ENCODE measurements around a stretch of chr11.

- PRO-cap: no peak
These were observed 94.0 kb downstream of the MICAL2 start for GRCh38 chr11:12204178-12205081.

- PRO-cap: no peak
These were observed 124.0 kb downstream of the MICAL2 start for GRCh38 chr11:12234369-12234759.

DNA sequence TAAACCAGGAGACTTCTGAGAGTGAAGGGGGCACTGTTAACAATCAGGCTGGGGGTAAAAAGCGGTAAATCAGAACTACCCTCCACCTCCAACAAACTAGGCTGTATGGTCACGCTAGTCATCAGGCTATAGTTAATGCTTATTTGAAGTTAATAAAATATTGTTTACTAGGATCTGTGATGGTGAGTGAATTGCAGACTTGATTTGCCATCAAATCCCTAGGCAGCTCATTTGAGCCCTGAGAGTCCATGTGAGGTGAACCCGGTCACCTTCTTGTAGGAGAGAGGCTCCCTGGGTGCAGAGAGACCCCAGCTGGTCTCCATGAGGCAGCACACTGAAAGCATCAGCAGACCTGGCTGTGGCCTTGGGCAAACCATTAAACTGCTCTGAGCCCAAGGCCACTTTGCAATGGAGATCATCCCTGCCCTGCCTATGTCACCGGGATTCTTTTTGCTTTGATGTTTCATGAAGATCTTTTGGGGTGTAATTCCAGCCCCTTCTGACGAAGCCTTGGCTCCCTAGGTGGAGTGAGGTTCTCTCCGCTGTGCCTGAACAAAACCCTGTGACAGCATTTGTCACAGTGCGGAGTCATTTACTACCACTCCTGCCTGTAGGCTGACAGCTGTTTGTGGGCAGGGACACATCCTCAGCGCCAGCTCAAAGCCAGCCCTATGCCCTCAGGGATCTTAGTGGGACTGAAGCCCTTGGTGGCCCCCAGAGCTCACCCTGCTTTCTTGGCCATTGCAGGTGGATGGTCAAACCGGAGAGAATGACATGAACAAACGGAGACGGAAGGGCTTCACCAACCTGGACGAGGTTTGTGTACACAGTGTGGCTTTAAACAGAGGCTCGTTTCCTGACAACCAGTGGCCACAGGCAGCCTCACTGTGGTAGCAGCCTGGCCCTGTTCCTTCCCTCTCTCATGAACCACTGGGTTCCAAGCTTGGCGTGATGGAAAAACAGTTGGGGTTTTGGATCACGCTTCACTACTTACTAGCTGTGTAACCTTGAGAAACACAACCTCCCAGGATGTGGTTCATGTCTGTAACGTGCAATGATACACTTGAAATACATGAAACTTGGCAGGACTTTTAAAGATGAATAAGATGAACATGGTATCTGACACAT, 125.4 kb downstream of the MICAL2 start:
- PRO-cap: no peak

- PRO-cap: no peak
These were observed 114.3 kb upstream of the PARVA start for GRCh38 chr11:12262685-12263819.

DNA sequence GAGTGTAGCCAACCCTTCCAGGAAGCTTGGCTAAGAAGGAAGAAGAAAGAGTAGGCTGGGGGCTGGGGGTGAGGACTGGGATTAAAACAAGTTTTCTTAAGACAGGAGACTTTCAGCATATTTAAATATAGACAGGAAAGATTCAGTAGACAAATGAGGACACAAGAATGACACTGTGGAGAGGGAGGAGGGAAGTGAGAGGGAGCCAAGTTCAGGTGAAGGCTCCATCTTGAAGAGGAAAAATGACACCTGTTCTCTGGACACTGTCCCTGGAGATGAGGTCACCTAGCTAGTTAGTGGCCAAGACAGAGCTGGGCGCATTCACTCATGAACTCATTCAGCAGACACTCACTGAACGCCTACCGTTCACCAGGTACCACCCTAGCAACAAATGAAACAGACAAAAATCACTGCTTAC, 103.4 kb upstream of the PARVA start:
- PRO-cap: no peak

GRCh38 chr11:12379816-12381052, 2.9 kb downstream of the PARVA start:
- PRO-cap: no peak

DNA sequence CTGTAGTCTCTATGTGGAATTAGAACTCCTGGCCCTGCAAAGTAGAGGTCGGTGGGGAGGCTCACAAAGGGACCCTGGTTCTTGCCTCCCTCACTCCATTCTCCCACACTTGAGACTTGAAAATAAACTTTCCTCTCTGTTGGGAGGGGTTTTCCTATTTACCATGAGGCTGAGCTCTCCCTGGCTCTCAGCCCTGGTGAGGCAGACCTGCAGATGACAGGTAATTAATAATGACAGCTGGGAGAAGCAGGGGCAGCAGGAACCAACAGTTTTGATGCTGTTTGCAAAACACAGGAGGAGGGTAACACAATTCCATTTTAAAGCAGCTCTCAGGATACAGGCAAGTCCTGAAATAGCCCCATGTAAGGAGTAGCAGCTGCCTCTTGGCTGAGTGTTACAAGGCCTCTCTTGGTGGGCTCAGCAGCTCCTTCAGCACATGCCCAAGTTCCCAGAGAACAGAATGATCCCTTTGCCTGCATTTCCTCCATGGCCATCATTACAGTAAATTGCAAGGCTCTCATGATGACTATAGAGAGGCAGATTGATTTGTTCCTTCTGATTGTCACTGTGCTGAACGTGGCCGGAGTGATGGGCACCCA, 13.3 kb downstream of the PARVA start:
- PRO-cap: no peak

GRCh38 chr11:12503151-12503591, 125.8 kb downstream of the PARVA start:
- PRO-cap: no peak

- PRO-cap: no peak
These were observed 70.5 kb downstream of the TEAD1 start for GRCh38 chr11:12744661-12745259.

DNA sequence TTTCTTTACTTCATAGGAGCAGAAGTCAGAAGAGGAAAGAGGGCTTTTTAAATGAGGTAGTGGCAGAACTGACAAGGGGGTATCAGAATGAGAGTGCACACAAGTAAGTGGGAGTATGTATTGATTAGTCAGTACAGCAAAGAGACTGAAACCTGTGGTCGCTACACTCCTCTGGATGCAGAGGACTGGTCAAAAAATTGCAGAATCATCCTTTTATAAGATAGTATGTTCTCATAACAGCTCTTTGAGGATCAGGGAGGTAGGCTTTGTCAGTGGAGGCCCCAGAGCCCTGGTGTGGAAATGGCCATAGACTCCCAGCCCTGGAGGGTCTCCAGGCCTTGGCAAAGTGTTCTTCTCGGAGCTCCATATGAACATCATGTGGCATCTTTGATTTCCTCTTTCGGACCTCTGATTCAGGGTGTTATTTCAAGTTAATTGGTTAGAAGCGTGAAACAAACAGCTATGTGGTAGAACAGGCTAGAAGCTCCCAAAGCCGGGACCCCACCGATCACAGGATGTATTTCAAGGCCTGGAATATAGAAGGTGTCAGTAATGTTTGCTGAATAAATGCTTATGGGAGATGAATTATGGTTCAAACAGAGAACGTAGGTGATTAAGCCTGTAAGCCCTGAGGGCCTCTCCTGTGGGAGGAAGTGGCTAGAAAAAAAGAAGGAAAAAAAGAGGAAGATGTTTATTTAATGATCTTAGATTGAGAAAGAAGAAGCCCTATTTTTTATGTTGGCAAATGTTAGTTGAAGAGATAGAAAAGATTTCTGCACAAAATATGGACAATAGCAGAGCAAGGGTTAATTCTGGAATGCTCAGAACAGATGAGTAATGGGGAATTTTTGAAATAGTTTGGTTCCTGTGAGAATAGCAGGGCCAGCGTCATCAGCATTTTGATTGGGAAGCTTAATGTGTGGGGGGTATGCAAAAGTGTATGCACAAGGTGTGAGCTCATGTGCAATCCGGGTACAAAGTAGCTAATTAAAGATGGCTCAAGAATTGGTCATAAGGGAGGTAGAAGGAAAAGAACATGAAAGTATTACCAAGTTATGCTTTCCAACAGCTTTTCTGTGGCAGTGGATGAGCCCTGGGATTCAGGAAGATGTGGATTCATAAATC, 95.5 kb downstream of the TEAD1 start:
- PRO-cap: no peak

GRCh38 chr11:12781667-12782427, 107.6 kb downstream of the TEAD1 start:
- PRO-cap: no peak

DNA sequence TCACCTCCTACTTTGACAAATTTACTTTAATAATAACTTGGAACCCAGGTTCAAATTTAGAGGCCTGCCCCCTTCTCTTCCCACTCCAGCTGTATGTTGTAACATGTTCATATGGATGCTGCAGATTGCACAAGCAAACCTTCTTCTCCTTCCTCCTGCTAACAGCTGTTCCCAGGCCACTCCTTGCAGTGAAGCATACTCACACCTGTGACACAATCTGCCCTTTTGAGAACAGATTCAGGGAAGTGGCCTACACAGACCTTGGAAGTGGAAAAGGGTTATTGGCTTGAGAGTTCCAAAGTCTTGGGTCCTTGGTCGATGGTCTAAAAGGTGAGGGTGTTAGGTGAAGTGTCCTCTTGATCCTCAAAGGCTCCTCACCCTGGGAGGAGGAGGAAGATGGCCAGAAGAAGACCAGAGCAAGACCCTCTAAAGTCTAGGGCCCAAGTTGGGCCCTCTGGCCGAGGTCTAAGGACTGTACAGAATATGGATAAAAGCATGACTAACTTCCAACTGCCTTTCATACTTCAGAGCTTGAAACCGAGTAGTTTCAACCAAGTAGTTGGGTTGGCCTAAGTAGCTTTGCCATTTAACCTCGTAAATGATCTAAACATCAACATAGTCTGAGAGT, 132.0 kb downstream of the TEAD1 start:
- PRO-cap: no peak

DNA sequence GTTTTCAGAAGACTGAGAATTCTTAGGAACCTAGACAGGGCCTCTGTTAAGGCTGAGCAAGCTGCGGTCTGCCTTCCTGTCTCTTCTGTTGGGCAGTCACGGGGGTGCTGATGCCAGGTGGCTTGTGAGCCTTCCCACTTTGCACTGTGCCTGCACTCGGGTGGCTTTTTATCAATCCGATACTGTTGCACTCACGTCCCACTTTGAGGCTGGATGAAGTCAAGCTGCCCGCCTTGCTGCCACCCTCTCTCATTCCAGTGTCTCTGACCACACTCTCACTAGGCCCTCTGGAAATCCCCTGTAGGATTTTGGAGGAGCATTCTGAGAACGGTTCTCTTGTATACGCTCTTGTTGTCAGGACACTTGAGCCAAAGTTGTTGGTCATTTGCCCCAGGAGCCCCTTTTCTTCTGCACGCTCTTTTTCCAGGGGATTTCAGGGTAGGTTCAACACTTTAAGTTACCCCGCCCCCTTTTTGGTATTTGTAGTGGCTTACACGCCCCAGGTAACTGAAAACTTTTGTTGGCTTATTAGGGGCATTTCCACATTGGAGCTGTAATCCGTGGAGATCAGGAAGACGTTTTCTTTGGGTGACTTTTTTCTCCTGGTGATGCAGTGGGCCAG, 141.9 kb downstream of the TEAD1 start:
- PRO-cap: no peak

DNA sequence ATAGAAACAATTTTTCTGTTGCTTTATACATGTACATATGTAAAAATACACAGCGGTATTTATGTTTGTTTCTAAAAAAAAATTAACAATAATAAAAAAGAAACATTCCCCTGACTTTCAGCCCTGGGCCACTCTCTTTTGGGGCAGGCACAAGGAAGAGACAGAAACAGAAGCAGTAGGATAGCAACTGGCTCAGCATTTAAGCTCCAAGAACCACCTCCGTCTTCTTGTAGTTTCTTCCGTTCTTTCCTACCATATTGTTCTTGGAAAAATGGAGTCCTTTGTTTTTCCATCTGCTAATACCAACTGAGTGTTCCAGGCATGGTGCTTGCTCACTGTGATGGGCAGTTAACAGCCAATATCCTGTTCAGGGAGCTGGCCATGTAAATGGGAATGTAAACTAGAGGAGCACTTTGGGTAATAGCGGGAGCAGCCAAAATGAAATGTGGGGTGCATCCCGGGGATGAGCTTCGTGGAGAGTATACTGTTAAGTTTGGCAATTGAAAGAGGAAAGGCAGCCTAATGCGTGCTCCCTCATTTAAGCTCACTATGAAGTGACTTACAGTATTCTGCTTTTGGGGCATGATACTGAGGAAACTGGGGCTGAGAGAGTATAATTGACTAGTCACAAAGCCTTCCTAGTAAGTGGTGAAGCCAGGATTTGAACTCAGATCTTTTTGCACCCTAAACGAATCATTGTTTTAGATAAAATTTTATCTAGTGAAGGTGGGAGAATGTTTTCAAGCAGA, 142.4 kb upstream of the RASSF10 start:
- PRO-cap: no peak

DNA sequence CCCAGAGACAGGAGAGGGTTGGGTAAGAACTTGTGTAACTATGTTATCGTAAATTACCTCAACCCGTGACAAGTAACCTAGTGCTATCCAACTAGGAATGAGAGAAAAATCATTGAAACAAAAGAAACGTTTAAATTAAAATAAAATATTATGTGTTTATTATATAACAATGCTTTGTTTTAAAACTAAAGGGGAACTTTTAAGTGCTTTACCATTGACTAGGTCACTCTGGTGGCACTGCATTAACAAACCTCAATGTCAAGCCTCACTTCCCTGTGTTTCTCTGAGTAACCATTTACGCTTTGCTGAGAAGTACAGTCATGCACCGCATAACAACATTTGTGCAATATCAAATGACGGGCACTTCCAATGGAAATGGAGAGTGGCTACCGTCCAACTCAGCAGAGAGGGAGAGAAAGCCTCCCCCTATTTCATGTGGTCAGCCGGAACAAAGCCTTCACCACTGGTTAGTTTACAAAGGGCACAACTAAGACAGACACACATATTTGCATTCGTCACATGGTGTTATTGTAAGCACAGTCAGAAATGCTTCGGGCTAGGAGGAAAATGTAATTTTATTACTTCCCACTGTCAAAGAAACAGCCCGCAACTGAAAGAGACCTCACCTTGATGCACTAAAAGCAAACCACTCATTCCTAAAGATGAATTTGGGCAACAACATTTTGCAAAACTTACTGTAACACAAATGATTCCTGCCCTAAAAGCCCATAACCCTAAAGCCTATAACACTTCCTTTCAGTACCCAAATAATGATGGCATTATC, 117.3 kb downstream of the RASSF10 start:
- PRO-cap: no peak

GRCh38 chr11:13701185-13701739, 32.8 kb downstream of the FAR1 start:
- PRO-cap: no peak

DNA sequence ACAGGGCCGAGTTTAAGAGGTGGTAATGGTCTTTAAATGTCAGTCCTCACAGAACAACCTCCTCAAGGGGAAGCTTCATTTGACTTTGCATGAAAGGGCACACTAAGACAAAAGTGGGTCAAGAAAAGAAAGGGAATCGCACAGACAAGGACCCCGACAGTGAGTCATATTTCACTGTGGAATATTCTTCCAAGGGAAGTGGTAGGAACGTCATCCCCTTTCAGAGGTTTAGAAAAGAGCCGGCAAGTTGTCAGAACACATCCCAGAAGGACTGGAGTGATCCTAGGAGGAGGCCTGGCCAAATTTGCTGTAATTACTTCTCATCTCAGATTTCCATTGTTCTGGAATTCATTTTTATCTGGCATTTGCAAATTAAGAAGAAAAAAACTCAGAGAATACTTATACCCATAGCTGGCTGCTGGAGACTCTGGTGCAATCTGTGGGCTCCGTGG, 20.9 kb downstream of the SPON1 start:
- PRO-cap: no peak

GRCh38 chr11:14340529-14341445, 18.2 kb downstream of the RRAS2 start:
- PRO-cap: no peak

DNA sequence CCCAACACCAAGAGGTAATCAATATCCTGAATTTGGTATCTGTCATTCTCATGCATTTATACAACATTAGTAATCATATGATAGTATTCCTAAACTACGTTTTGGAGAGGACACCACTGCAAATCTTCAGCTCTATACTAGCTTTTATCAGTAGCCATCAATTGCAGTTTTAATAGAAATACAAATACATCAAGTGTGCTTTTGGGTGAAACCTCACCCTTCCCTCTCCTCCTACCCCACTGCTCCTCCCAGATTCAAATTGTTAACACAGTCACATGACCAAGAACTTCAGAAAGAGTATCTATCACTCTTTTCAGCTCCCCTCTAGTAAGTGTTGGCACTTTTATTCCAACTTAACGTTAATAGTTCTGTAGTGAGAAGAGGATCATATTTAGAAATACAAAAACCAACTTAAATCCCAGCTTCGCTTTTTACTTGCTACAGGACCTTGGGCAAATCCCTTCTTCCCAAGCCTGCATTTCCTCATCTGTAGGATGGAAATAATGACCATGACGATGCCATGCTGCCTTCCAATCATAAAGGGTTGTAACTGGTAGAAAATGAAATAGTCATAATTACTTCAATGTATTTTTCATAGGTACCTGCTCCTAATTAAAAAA, 17.0 kb downstream of the RRAS2 start:
- PRO-cap: no peak

GRCh38 chr11:14350281-14350812, 8.6 kb downstream of the RRAS2 start:
- PRO-cap: no peak